Cardiac muscle cell (in vitro differentiated cells and primary cell): ENCODE measurements around a stretch of chr3.

- RAMPAGE, long total RNA: no peak
- RRBS: 2% methylated on average over 24 of the region's 55 CpGs
These were observed 45.9 kb downstream of the BDH1 start for GRCh38 chr3:197509567-197510628.

GRCh38 chr3:197559818-197560081 lies 4.0 kb upstream of the BDH1 start:
- RAMPAGE, long total RNA: no peak
- RRBS: no CpG with 5 or more reads among the region's 3 CpGs

- RAMPAGE, long total RNA: no peak
- RRBS: no CpG with 5 or more reads among the region's 11 CpGs
These were observed 5.7 kb downstream of the RUBCN start for GRCh38 chr3:197730986-197731508.

DNA sequence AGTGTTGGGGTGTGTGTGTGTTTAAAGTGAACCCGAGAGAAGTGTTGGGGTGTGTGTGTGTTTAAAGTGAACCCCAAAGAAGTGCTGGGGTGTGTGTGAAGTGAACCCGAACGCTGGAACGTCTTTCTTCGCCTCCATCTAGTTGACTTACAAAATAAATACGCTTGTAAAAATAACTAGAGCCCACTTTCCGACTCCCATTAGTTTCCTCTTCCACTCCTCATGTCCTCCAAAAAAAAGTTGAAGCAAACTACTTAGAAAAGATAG lies 918 bp downstream of the LRCH3 start:
- RAMPAGE, long total RNA: no peak
- RRBS: no CpG with 5 or more reads among the region's 7 CpGs

- RAMPAGE, long total RNA: no peak
- RRBS: no CpG with 5 or more reads among the region's 7 CpGs
These were observed 1.2 kb downstream of the LRCH3 start for GRCh38 chr3:197792306-197792547.

DNA sequence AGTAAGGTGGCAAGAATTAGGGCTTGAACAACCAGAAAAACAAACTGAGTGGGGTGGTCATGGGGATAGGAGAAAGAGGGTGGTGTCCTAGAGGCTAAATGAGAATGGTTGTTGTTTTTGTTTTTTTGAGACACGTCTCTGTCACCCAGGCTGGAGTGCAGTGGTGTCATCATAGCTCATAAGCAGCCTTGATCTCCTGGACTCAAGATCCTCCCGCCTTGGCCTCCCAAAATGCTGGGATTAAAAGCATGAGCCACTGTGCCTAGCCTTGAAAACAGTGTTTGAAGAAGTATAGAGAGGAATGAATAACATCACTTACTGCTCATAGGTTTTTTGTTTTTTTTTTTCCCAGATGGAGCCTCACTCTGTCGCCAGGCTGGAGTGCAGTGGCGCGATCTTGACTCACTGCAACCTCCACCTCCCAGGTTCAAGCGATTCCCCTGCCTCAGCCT lies 53.3 kb downstream of the LRCH3 start:
- RAMPAGE, long total RNA: no peak
- RRBS: no CpG with 5 or more reads among the region's 6 CpGs

- RAMPAGE, long total RNA: no peak
- RRBS: no CpG with 5 or more reads among the region's 14 CpGs
These were observed 64.6 kb downstream of the LRCH3 start for GRCh38 chr3:197855509-197856243.

GRCh38 chr3:197957506-197958305 lies 2.1 kb downstream of the IQCG start:
- RAMPAGE, long total RNA: no peak
- RRBS: 62% methylated on average over 1 of the region's 17 CpGs

DNA sequence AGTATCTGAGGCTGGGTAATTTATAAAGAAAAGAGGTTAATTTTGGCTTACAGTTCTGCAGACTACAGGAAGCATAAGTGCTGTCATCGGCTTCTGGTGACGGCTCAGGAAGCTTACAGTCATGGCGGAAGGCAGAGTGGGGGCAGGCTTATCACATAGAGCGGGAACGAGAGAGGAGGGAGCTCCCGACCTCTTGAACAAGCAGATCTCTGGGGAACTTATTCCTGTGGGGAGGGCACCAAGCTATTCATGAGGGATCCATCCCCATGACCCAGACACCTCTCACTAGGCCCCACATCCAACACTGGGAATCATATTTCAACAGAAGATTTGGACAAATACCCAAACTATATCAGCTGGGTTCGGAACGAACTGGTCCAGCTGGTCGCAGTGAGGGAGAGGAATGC lies 72.5 kb downstream of the LMLN start:
- RAMPAGE, long total RNA: no peak
- RRBS: no CpG with 5 or more reads among the region's 9 CpGs